Esophagus squamous epithelium (tissue), 4 donors: ENCODE results near the gene NEDD4.

- PRO-cap: no peak
- RAMPAGE, long total RNA, 4 experiments: no peak in any of the 4 experiments
Measured at GRCh38 chr15:55250936-55251560, 38.6 kb downstream of the RAB27A start.

- PRO-cap: no peak
- RAMPAGE, long total RNA, 4 experiments: no peak in any of the 4 experiments
Measured at GRCh38 chr15:55258617-55259311, 30.8 kb downstream of the RAB27A start.

GRCh38 chr15:55588706-55589379 lies 698 bp upstream of the PYGO1 start:
- PRO-cap: unidirectional peak, minus-strand start at chr15:55588917
- RAMPAGE, long total RNA, 4 experiments: no peak in any of the 4 experiments

DNA sequence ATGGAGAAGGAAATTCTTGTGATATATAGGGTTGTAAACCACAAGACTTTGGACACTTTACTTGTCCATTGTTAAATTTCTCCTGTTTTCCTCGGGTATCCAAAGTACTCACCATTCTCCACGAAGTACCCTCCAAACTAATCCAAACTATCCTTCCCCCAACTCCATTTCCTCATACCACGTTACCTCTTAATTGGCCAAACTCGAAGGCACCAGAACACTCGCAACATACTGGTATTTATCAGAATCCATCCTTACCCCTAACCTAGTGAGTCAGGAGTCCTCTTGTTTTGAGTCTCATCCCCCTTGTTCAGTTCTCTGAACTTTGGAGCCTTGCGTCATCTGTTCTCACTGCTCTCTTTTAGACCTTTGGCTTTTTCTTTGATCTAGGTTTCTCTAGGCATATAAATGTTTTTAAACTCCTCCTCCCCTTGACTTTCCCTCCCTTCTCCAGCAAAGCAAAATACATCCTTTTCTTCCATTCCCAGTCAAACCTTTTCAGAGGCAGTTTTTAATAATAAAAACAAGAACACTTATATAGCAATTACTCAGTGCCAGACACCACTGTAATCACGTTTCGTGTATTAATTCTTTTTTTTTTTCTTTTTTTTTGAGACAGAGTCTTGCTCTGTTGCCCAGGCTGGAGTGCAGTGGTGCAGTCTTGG lies 40.9 kb downstream of the NEDD4 start:
- PRO-cap: no peak
- RAMPAGE, long total RNA, 4 experiments: no peak in any of the 4 experiments

DNA sequence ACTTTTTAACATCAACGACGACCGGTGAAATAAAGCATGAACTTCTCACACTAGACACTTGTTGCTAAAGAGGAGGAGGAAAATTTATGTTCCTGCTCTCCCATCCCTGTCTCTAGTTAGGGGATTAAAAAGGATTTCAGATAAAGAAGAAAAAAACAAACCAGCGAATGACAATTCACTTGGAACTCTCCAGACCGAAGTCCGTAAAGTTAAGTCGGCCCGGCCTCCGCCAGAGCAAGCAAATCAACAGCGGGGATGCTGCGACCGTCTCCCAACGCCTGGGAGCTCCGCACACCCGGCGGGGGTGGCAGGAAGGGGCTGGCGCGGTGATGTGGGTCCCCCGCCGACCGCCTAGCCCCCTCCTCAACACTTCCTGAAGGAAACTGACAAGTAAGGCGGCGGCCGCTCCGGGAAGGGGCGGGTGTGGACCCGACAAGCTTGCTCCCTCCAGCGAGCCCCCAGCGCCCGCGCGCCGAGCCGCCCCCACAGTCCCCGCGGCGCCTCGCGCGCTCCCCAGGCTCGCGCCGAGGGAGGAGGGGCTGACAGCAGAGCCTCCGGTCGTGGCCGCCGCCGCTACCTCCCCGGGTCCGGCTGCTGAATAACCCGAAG lies 440 bp downstream of the NEDD4 start:
- PRO-cap: bidirectional peak, plus-strand start at position 241 of the sequence, minus-strand start at position 306 of the sequence
- RAMPAGE, long total RNA, 4 experiments: no peak in any of the 4 experiments

- PRO-cap: bidirectional peak, plus-strand start at chr15:55993721, minus-strand start at chr15:55993610
- RAMPAGE, long total RNA, 4 experiments: start-site peak on the plus strand in 1 of 4 experiments, at chr15:55993838-55993895 at its widest, 18 reads per replicate; start-site peak on the minus strand in 4 of 4 experiments, at chr15:55993559-55993622 at its widest, 37 to 233 reads per replicate
Measured at GRCh38 chr15:55993477-55994571, at the start of gene NEDD4. Gene NEDD4, minus strand, starts transcription at chr15:55993612.

GRCh38 chr15:56006893-56007325 lies 13.5 kb upstream of the NEDD4 start:
- PRO-cap: unidirectional peak, plus-strand start at chr15:56007176; unidirectional peak, minus-strand start at chr15:56007249
- RAMPAGE, long total RNA, 4 experiments: start-site peak on the minus strand in 1 of 4 experiments, at chr15:56007234-56007252 at its widest, 7 reads per replicate

DNA sequence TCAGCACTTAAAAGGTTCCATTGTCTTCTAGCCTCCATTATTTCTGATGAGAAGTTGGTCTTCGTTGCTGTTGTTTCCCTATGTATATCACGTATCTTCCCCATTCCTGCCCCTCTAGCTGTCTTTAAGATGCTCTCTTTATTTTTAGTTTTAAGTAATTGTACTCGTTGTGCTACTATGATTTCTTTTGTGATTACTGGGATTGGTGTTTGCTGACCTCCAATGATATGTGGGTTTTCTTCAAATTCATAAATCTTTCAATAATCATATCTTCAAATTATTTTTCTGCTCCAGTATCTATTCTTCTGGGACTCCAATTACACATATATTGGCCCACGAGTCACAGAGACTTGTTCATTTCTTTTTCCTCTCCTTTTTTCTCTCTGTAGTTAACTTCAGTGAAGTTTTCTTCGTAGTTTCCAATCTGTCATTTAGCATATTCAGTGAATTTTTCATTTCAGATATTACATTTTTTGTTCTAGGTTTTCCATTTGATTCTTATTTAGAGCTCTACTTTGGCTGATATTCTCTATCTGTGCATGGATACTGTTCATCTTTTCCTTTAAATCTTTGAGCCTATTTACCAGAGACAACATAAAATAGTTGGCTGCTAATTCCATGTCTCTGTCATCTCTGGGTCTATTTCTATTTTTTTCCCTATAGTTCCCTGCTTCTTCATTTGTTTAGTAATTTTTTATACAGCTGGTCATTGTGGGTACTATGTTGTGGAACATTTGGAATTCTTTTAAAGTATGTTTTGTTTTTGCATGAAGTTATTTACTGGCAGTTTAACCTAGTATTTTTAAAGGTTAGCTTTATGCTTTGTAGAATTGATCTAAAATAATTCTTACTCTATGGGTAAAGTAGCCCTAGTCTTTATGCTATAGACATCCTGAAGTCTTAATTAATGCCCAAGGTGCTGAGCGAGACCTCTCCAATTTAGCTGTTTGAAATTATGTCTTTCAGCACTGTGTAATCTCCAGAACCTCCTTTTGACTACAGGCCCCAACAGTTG lies 21.2 kb downstream of the RFX7 start:
- PRO-cap: no peak
- RAMPAGE, long total RNA, 4 experiments: no peak in any of the 4 experiments

- PRO-cap: no peak
- RAMPAGE, long total RNA, 4 experiments: no peak in any of the 4 experiments
Measured at GRCh38 chr15:56318425-56318831, 46.8 kb upstream of the TEX9 start.

- PRO-cap: no peak
- RAMPAGE, long total RNA, 4 experiments: no peak in any of the 4 experiments
Measured at GRCh38 chr15:56772773-56773372, 39.6 kb upstream of the ZNF280D start.

DNA sequence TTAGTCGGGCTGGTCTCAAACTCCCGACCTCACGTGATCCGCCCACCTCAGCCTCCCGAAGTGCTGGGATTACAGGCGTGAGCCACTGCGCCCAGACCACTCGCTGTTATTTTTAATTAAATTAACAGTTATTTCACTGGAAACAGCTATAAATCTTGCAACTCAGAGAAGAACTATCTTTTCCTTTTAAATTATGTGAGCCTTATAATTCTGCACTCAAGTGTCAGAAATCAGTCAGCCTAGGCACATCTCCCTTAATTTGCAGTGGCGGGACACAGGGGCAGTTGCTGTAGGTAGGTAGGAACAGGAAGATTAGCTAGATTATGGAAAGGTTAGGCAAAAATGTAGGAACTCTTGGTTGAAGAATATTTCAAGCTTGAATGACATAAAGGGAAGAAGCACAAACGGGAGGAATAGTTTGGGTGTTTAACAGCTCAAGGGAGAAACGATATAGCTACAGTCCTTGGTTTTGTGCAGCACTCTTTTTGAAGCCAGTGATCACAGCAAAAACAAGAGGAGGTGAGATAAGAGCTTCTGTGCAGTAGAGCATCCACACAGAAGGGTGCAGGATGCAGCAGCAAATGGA lies 223.2 kb downstream of the TCF12 start:
- PRO-cap: no peak
- RAMPAGE, long total RNA, 4 experiments: no peak in any of the 4 experiments

GRCh38 chr15:57377511-57377803 lies 1.2 kb downstream of the CGNL1 start:
- PRO-cap: no peak
- RAMPAGE, long total RNA, 4 experiments: no peak in any of the 4 experiments

DNA sequence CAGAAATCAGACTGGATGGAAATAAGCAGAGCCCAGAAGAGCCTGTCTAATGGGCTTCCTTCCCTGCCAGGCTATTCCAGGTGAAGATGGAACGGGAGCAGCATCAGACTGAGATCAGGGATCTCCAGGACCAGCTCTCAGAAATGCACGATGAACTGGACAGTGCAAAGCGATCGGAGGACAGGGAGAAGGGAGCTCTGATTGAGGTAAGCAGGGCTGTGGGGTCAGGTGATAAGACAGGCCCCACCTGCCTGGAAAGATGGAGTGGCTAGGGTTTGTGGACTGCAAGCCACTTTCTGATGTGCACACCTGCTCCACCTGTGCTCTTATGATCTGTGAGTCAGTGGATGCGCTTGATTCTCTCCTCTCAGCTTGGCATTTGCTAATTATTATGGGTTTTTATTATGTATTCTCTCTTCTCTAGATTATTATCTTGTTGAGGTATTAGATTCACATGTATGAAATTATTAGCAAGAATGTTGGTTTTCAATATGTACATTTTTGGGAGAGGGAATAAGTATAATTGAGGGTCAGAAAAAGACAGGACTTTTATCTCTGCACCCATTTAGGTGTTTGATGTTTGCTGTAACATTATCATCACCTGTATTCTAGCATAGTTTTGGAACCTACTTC lies 77.4 kb downstream of the CGNL1 start:
- PRO-cap: no peak
- RAMPAGE, long total RNA, 4 experiments: no peak in any of the 4 experiments

GRCh38 chr15:57476200-57476725 lies 100.0 kb downstream of the CGNL1 start:
- PRO-cap: no peak
- RAMPAGE, long total RNA, 4 experiments: no peak in any of the 4 experiments

DNA sequence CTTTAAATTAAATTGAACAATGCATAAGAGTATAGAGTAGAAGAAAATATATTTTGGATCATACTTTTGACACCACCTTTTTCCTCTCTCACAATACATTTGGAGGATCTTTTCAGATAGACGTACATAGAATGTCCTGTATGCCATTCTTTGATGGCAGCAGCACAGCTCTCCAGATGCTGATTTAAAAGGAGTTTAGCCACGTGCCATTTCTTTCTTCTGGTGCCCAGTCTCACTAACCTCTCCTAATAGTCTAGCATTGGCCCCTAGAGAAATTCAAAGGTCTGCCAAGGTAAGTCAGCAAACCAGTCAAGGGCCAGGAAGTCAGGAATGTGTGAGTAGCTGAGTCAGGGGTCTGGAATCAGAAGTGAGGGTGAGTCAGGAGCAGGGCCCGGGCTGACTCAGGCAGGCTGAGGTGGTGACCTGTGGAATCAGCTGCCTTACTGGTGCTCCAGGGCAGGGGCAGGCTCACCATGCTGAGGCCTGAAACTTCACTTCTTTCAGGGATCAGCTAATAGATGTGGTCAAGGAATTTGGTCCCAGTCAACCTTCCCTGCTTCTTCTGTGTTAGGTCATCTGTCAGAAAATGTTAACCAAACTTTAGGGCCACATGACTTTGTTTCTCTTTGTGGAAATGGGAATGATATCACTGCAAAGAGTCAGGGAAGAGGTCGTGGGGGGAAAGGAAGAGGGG lies 105.9 kb upstream of the MYZAP start:
- PRO-cap: no peak
- RAMPAGE, long total RNA, 4 experiments: no peak in any of the 4 experiments

GRCh38 chr15:57505833-57506593 lies 85.7 kb upstream of the MYZAP start:
- PRO-cap: bidirectional peak, plus-strand start at chr15:57506240, minus-strand start at chr15:57506028
- RAMPAGE, long total RNA, 4 experiments: no peak in any of the 4 experiments

GRCh38 chr15:57562146-57562614 lies 29.5 kb upstream of the MYZAP start:
- PRO-cap: no peak
- RAMPAGE, long total RNA, 4 experiments: no peak in any of the 4 experiments

DNA sequence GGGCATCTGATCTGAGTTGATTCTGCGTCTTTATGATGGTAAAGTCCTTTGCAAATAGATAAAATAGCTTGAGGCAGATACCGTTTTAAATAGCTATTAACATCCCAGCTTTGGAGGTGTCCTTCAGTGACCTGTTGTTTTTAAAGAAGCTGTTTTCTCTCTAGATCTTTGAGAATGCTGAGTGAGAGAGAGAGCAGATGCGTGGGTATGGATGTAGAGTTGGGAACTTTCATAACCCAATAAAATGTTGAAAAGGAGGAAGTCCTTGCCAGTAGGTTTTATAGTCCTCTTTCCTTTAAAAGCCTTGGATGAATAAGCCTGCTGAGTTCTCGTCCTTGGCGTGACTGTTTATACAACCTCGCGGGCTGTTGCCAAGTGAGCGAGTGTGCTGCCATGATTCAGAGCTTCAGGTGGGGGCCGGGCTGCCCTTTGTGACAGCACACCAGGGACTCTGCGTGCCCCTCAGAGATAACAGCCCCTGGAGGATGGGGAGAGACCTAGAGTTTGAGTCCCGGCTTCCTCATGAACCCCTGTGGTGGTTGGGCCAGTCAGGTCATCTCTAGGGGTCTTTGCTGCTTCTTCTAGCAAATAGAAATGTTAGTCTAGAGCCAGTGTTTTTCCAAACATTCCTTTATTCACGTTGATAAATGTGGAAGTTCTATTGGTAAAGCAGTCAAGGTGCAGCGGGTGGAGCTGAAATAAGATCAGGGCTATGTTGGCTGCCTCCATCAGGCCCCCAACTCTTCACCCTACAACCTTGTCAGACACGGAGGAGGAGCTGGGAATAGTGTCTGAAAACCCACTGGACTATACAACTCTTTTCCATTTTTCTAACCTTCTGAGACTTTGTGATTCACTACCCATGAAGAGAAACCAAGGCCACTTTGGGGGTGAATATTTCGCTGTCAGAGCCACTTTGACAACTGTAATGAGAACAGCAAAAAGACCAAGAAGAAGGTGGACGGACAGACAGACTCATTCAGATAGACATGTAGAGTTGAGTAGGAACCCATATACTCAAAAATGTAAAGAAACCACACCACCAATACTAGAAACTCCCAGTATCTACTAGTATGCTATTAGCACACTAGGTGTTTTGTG lies 18.7 kb downstream of the MYZAP start:
- PRO-cap: bidirectional peak, plus-strand start at position 409 of the sequence, minus-strand start at position 346 of the sequence
- RAMPAGE, long total RNA, 4 experiments: no peak in any of the 4 experiments

DNA sequence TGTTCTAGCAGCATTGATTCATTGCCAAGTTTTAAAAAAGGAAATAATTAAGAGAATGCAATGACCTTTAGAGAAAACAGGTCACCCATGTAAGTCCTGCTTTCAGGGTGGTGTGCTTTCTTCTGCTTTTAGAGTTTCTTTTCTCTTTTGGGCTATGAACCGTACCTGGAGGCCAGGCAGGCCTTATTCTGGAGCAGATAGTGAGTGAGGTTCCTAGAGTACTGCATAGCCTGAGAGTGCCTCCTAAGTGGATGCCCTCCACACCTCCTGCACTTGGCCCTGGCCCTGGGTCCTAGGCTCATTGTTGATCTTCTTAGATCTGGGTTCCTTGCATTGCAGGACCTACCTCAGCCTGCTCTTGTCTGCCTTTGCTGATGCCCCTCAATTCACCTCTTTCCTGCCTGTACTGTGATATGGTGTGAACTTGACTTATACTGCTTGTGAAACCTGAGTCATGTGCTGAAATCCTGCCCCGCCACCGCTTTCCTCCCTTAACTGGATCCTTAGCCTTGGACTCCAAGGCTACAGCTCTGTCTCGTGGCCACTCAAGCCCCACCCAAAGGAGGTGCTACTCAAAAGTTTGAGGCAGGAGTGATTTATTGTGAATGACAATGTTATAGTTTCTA lies 55.9 kb downstream of the MYZAP start:
- PRO-cap: no peak
- RAMPAGE, long total RNA, 4 experiments: no peak in any of the 4 experiments

DNA sequence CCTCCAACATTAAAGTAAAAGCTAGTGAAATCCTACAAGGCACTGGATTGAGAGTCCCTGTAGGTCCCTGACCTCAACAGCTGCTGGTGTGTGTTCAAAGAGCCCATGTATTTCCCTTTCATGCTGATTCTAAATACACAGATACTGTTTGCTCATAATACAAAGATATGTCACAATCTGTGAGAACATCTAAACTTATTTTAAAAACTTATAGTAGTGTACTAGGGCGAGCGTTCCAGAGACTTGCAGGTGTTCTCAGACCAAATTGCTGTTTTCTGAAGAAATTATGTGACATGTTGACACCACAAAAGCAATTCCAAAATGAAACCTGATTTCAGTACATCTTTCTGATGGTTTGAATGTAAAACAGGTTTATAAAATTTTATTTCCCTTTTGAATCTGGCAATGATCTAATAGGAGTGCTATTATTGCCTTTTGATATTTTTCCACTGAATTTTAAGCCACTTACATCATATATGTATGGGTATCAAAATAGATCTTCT lies 145.8 kb upstream of the LIPC start:
- PRO-cap: no peak
- RAMPAGE, long total RNA, 4 experiments: no peak in any of the 4 experiments